Measurements from ENCODE around the genes DPF3 and PNMA1.

DNA sequence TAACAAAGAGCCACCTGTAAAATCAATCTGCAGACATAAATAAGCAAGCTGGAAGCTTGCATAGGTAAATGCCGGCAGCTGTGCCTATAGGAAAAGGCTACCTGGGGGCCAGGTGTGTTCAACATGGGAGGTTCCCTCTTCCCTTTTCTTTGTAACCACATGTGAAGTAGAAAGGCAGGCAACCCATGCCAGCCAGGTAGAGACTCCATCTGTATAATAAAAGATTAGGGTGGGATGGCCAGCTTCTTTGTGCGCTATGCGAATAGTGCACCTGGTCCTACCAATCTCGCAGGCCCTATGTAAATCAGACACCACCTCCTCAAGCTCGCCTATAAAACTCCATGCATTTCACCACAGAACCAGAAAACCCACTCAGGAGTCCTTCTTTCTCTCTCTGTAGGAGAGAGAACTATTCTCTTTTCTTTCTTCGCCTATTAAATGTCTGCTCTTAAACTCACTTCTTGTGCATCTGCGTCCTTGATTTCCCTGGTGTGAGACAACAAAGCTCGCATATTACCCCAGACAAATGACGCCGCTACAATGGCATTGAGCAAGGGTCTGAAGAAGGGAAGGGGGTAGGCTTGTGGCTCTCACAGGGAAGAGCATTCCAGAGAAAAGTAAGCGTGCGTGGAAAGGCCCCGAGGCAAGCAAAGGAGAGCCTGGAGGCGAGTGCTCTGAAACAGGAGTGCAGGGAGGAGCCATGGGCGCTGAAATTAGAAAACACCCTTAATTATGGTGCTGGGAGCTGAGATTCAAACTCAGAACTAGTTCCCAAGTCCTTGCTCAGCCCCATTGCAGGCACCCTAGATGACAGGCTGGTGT, 67.3 kb downstream of the TTC9 start:
- RRBS = no CpG with 5 or more reads among the region's 15 CpGs

DNA sequence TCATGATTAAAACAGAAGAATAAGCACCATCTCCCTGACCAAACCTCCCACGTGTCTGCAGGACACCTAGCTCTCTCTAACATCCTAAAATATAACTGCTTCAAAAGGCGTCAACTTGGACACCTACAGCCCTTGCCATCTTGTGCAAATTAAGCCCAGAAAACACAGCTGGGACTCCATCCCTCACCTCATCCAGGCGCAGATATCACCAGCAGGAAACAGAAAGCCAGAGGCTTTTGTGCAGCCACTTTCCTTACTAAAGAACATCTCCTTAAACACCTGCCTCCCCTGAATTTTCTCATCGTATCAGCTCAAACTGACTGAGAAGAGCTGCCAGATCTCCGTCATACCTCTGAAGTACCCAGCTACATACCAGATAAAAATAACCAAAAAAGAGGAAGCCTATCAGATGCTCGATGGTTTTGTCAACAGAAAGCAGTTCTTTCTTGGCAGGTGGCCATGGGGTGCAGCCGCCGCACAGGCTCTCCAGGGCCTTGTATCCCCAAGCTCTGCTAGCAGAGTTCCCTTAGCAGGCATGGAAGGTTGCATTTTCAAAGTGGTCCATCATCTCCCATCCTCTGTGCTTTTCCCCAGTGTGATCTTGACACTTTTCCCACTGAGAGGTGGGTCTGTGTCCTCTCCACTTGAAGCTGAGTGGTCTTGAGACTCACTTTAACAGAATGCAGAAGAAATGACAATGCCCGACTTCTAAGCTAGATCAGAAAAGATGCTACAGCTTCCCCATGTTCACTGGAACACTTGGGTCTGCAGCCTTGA, 28.7 kb downstream of the MAP3K9 start:
- RRBS = no CpG with 5 or more reads among the region's 9 CpGs

GRCh38 chr14:71344817-71345342, 24.6 kb downstream of the SIPA1L1 start:
- RRBS = no CpG with 5 or more reads among the region's 5 CpGs

DNA sequence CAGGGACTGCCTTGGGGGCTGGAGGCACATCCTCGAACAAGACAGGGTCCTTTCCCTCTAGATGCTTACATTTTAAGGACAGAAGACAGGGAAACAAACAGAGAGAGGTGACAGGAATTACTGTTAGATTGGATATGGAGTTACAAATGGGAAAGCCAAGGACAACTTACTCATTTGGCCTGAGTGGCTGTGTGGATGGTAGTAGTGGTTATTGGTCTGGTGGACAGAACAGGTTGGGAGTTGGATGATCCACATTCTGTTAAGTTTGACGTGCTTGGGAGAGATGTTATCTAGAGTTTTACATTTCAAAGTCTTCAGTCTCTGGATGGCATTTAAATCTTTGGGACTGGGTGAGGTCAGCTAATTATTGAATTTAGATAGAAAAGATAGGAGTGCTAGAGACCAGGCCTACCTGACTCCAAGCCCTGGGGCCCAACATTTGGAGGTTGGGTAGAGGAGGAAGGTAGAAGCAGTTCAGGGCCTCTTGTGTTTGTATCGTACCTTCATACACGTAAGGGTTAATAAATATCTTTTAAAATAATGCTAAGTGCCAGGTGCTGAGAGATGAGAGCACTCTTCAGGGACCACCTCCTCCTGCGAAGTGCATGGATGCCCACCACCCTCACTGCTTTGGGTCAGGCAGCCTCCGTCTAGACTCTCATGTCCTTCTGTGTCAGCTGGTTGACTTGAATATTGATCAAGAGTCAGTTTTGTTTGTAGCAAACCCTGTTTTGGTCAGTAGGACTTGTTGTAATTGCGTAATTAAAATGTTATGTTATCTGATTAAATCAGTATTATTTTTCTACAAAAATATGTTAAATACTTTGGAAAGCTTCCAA, 151.4 kb downstream of the SIPA1L1 start:
- RRBS = no CpG with 5 or more reads among the region's 7 CpGs

DNA sequence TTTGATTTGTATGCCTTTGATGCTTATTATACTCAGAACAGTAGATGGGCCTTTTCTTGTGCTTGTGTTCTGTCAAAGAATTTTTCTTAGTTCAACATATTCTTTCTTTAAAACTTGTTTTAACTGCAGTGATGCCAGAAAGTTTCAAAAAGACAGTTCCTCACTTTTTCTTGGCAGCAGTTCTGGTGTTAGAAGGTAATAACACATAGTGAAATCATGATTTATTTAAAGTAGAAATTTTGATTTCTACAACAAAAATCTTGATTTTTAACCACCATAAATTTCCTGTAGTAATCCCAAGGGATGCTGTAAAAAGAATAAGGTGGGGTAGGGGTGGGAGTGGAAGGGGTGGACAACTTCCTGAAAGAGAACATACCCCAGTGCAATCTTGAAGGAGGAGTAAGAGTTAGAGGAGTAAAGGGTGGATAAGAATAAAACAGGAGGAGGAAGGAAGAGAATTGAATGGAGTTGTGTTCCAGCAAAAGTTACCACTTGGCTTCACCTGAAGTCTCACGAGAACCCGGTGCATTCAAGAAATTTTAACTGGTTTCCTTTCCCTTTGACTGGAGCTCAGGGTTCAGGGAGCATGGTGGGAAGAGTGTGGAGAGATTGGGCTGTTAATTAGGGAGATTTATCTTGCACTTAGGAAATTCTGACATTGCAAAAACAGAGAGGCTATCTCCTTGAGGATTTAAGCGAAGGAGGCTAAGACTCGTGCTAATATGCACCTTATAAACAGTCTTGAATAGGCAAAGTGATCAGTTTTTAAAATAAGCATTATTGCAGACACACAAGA, 253.8 kb downstream of the SIPA1L1 start:
- RRBS = no CpG with 5 or more reads among the region's 4 CpGs

GRCh38 chr14:71597842-71598357, 277.6 kb downstream of the SIPA1L1 start:
- RRBS = no CpG with 5 or more reads among the region's 3 CpGs

- RRBS = no CpG with 5 or more reads among the region's 15 CpGs
Observed at GRCh38 chr14:72450676-72451588, 443.0 kb downstream of the DPF3 start.

DNA sequence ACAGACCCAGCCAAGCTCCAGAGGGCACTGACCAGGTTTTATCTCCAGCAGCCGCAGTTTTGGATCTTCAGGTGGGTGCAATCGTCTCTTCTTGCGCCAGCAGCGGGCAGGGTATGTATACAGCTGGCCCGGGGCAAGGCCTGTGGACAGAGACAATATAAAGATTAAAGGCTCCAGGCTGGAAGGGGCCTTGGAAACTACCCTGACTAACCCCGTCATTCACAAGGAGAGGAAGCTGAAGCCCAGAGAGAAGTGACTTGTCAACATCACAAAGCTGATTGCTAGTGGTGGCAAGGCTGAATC, 140.7 kb downstream of the DPF3 start:
- RRBS = no CpG with 5 or more reads among the region's 6 CpGs

GRCh38 chr14:72892156-72892811, 1.6 kb downstream of the DPF3 start:
- RRBS = 7% methylated on average over 5 of the region's 41 CpGs

- RRBS = 2% methylated on average over 11 of the region's 55 CpGs
Observed at GRCh38 chr14:72893663-72894443, at the start of gene DPF3. DPF3 (minus strand) TSS chr14:72894101.

- RRBS = no CpG with 5 or more reads among the region's 13 CpGs
Observed at GRCh38 chr14:73057329-73057919, 910 bp upstream of the RBM25 start.

GRCh38 chr14:73099579-73100020, 36.7 kb upstream of the PSEN1 start:
- RRBS = no CpG with 5 or more reads among the region's 2 CpGs

GRCh38 chr14:73129194-73130369, 6.7 kb upstream of the PSEN1 start:
- RRBS = no CpG with 5 or more reads among the region's 16 CpGs

GRCh38 chr14:73457337-73457846, 954 bp downstream of the NUMB start:
- RRBS = 2% methylated on average over 8 of the region's 19 CpGs

DNA sequence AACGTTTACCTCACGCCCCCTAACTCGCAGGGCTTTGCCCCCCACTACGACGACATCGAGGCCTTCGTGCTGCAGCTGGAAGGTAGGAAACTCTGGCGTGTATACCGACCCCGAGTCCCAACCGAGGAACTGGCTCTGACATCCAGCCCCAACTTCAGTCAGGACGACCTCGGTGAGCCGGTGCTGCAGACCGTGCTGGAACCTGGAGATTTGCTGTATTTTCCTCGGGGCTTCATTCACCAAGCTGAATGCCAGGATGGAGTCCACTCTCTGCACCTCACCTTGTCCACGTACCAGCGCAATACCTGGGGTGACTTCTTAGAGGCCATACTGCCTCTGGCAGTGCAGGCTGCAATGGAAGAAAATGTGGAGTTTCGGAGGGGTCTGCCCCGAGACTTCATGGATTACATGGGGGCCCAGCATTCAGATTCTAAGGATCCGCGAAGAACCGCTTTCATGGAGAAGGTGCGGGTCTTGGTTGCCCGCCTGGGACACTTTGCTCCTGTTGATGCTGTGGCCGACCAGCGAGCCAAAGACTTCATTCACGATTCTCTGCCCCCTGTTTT, 1.3 kb downstream of the RIOX1 start:
- RRBS = no CpG with 5 or more reads among the region's 28 CpGs

GRCh38 chr14:73492659-73493107, 1.9 kb downstream of the RIOX1 start:
- RRBS = no CpG with 5 or more reads among the region's 6 CpGs

DNA sequence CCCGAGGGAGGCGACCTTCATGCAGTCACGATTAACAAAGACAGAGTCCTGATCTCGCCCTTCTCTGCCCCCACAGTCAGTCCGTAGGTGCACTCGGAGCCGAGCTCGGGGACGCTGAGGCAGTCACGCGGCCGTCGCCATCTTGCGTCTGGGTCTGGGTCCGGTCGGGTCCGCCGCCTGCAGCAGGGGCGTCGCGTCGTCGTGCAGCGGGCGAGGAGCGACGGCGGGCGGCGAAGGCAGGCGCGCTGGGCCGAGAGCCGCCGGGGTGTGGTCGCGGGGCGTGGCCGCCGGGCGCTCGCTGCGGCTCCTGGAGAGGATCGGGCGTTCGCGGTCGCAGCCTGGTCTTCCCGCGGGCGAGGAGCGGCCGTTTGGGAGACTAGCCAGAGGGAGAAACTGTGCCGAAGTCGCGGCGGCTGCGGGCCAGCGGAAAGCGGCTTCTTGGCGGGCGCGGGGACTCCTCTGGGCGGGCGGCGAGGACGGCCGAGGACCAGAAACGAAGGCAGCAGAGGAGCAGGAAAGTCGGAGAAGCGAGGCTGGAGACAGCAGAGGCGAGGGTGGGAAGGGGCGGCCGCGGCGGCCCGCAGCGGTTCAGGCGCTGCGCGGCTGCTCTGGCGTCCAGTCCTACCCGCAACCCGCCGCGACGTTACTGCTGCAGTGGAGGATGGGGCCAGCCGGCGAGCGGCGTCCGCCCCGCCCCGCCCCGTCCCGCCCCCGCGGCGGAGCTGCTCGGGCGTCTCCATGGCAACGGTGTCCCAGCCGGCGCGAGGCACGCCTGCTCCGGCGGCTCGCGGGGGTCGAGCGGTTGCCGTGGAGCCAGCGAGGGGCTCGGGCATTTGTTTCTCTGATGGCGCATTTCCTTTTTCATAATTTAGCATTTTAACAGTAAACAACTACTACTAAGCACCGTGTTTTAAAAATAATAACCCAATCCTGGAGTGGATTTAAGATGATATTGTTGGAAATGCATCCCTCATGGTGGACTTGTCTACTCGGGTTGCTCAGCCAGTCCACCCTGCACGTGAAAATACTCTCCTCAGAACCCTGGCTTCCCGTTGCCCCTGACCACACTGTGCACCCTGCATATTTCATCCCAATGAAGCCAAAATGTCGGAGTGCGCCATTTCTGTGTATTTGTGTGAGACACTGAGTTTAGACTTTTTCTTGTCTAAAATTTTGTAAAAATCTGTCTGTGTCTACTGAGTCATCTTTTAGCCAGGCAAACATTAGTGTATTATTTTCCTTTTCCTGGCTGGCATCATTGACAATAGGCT, at the start of gene PNMA1:
Gene PNMA1, minus strand, starts transcription at position 651 of the 1,271 bp plus-strand sequence.
- RRBS = under 1% methylated on average over 27 of the region's 122 CpGs

GRCh38 chr14:73751261-73751760, 8.8 kb downstream of the MIDEAS start:
- RRBS = no CpG with 5 or more reads among the region's 7 CpGs

DNA sequence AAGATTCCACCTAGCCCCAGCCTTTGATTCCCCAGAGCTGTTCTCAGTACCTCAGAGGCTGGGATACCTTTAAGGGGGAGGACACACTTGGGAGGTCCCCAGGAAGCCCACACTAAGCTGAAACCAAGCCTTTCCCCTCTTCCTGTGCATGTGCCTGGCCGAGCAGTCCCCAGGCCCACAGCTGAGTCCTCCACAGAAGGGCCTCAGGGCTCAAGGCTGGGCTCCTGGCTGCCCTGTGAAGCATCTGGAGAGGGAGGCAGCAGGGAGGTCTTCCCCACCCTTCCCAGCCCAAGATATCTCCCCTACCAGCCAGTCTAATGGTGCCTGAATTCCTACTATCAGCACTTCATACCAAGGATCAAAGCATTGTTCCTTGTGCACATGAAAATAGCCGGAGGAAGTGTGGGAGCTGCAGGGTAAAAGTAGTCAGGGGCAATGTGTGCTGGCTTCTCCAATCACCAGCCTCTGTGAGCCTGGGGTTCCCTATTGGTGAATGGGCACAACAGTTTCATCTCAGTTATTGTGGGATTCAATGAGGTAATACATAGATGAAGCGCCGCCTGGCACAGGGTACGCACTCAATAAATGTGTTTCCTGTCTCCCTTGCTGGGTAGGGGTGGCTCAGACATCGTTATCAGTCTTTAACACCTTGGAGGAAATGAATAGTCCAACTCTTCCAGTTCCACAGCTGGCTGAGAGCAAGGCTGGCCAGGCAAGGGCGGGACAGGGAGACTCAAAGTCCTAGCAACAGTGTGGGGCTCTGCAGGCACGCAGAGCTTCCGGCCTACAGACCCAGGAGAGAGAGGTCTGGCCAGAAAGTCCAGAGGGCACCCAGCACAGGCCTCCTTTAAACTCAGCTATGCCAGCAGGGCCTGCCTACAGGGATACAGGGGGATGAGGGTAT, 6.9 kb downstream of the MIDEAS start:
- RRBS = 40% methylated on average over 1 of the region's 9 CpGs

DNA sequence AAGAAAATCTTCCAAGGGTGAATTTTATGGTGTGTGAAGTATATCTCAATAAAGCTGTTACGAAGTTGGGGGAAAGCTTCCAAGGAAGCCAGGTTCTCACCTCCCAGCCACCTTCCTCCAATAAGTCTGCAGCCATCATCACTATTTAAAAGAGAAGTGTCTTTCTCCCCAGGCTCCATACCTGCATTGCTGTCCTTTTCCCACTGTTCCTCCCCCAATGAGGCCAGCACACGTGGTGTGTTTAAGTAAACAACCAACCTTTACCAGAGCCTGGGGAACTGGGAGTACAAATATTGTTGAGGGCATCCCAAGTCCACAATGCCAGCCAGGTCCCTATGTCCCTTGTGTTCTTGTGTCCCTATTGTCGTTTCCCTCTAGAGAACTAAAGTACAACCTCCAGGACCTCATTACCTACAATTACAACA, 3.3 kb upstream of the MIDEAS start:
- RRBS = no CpG with 5 or more reads among the region's 3 CpGs